Subcutaneous adipose tissue (tissue), 3 donors: ENCODE measurements around a stretch of chr13.

- PRO-cap: no peak
- RAMPAGE, long total RNA, 3 experiments: no peak in any of the 3 experiments
Measured at GRCh38 chr13:27361969-27363052, 62.1 kb upstream of the GTF3A start.

DNA sequence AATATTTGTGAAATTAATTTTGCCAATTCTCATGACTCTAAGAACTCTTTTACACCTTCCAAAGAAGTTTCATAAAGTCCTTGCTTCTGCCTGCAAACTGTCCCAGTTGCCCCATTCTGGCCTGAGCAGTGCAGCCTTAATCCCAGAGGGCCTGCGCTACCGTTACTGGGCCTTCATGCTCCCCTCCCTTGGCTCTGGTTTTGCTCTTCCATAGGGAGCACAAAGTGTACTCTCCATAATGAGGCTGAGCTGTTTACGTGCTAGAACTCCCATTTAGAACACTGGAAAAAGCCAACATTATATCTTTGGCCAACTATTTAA, 2.1 kb downstream of the MTIF3 start:
- PRO-cap: unidirectional peak, plus-strand start at position 236 of the sequence
- RAMPAGE, long total RNA, 3 experiments: no peak in any of the 3 experiments

GRCh38 chr13:27456397-27456623, 5.9 kb upstream of the MTIF3 start:
- PRO-cap: no peak
- RAMPAGE, long total RNA, 3 experiments: no peak in any of the 3 experiments

GRCh38 chr13:27549169-27549658, 71.1 kb downstream of the LNX2 start:
- PRO-cap: no peak
- RAMPAGE, long total RNA, 3 experiments: no peak in any of the 3 experiments

- PRO-cap: bidirectional peak, plus-strand start at chr13:27620743, minus-strand start at chr13:27620586
- RAMPAGE, long total RNA, 3 experiments: start-site peak on the plus strand in 2 of 3 experiments, at chr13:27620757-27620786 at its widest, 104 to 118 reads per replicate
Measured at GRCh38 chr13:27620648-27621277, 434 bp upstream of the LNX2 start.

DNA sequence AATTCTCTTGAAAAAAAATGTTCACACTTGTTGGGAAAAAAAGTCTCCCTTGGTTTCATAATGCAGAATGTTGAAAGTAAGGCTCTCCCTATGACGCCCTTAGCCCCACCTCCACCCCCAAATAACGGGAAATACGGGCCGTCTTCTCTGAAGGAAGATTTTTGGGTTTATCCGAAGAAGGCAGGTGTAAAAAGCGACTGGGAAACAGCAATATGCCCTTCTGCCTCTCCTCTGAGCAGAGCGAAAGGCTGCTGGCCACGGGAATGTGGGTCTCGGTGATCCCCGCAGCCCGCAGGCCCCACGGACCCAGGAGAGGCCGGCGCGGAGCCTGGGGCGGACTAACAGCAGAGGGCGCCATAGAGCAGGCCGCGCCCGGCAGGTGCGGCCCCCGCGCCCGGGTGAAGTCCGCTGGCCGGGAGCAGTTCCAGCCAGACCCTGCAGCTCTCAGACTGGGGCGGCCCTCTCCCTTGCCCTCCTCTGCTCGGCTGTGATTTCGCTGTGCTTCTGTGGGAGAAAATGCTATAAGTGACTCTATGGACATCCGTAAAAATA, 37.6 kb downstream of the GSX1 start:
- PRO-cap: no peak
- RAMPAGE, long total RNA, 3 experiments: no peak in any of the 3 experiments

DNA sequence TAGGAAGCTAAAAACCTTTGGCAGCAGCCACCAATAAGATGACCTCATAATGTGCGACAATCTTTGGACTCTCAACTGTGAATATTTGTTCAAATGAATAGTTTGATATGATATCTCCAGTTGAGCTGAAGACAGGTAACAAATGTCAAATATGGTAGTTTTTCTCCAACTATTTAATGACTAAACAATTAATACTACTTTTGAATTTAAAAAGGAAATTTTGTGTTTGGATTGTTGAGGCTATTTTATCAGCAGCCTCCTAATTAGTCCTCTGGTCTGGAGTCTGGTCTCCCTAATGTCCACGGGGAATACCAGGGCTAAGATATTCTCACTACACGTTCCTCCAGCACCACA, 51.0 kb upstream of the PDX1 start:
- PRO-cap: no peak
- RAMPAGE, long total RNA, 3 experiments: no peak in any of the 3 experiments

GRCh38 chr13:27960720-27961688, 8.1 kb downstream of the CDX2 start:
- PRO-cap: no peak
- RAMPAGE, long total RNA, 3 experiments: no peak in any of the 3 experiments

DNA sequence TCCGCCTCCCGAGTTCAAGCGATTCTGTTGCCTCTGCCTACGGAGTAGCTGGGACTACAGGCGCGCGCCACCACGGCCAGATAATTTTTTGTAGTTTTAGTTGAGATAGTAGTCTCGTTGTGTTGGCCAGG, 1.6 kb downstream of the PAN3 start:
- PRO-cap: no peak
- RAMPAGE, long total RNA, 3 experiments: no peak in any of the 3 experiments

DNA sequence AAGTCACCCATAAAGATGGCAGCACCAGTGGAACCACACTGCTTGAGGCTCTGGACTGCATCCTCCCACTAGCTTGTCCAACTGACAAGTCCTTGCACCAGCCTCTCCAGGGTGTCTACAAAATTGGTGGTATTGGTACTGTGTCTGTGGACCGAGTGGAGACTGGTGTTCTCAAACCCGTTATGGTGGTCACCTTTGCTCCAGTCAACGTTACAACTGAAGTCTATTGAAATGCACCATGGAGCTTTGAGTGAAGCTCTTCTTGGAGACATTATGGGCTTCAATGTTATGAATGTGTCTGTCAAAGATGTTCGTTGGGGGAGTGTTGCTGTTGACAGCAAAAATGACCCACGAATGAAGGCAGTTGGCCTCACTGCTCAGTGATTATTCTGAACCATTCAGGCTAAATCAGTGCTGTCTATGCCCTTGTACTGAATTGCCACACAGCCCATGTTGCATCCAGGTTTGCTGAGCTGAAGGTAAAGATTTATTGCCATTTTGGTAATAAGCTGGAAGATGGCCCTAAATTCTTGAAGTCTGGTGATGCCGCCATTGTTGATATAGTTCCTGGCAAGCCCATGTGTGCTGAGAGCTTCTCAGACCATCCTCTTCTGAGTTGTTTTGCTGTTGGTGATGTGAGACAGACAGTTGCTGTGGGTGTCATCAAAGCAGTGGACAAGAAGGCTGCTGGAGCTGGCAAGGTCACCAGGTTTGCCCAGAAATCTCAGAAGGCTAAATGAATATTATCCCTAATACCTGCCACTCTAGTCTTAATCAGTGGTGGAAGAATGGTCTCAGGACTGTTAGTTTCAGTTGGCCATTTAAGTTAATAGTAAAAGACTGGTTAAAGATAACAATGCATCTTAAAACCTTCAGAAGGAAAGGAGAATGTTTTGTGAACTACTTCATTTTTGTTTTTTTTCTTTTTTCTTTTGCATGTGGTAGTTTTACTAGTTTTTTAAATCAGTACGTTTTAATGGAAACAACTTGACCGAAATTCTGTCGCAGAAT, 77.1 kb downstream of the PAN3 start:
- PRO-cap: no peak
- RAMPAGE, long total RNA, 3 experiments: no peak in any of the 3 experiments

- PRO-cap: no peak
- RAMPAGE, long total RNA, 3 experiments: no peak in any of the 3 experiments
Measured at GRCh38 chr13:28267137-28267480, 128.8 kb downstream of the PAN3 start.

DNA sequence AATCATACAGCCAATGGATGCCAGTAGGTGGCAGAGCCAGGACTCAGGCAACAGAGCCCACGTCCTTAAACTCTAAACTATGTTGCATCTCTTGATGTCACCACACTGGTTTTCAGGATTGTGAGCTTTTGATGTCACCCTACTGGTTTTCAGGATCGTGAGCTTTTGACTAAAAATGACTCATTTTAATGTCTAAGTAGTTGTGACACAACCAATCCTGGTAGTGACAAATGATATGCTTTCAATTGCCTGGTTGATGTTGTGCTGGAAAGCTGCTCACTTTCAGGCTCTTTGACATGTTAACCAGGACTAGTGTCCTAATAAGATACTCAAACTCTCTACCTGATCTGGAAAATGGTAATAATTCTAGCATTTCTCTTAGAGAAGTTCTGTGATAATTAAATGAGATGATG, 78.7 kb downstream of the FLT1 start:
- PRO-cap: no peak
- RAMPAGE, long total RNA, 3 experiments: no peak in any of the 3 experiments

GRCh38 chr13:28503077-28503597, 8.2 kb upstream of the FLT1 start:
- PRO-cap: no peak
- RAMPAGE, long total RNA, 3 experiments: no peak in any of the 3 experiments

DNA sequence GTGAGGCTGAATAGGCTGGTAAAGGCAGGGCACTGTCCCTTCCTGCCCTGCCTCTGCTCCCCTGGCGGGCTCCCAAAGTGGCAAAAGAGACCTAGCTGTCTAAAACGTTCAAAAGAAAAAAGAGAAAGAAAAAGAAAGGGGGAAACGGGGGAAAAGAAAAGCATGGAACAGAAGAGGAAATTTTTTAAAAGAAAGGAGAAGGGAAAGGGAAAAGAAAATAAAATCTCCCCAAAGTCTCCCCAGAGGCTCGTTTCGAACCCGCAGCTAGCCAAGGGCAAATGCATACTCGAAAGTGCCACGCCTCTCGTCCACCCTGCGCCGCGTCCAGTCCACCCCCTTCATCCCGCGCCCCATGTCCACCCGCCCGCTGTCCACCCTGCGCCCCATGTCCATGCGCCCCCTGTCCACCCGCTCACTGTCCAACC, 37.0 kb upstream of the FLT1 start:
- PRO-cap: unidirectional peak, plus-strand start at position 341 of the sequence
- RAMPAGE, long total RNA, 3 experiments: no peak in any of the 3 experiments

DNA sequence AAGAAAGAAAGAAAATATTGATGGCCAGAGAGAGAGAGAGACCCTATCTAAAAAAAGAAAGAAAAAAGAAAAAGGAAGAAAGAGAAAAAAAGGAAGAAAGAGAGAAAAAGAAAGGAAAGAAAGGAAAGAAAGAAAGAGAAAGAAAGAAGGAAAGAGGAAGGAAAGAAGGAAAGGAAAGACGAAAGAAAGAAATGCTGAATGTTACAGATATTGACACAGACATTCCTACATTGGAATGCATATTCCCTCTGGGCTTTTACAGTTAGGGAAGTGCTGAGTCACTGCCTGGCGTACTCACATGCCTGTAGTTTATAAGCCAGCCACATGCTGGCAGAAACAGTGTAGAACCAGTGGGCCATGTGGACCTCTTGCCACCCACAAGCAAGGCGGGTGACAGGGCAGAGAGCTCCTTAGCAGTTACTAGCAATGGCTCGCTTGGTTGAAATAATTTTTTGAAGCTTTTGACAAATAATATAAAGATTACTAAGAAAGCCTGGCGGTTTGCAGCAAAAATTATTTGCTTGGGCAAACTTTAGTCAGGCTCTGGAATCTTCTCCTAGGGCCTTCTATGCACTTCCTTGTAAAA, 34.7 kb upstream of the SLC46A3 start:
- PRO-cap: no peak
- RAMPAGE, long total RNA, 3 experiments: no peak in any of the 3 experiments

DNA sequence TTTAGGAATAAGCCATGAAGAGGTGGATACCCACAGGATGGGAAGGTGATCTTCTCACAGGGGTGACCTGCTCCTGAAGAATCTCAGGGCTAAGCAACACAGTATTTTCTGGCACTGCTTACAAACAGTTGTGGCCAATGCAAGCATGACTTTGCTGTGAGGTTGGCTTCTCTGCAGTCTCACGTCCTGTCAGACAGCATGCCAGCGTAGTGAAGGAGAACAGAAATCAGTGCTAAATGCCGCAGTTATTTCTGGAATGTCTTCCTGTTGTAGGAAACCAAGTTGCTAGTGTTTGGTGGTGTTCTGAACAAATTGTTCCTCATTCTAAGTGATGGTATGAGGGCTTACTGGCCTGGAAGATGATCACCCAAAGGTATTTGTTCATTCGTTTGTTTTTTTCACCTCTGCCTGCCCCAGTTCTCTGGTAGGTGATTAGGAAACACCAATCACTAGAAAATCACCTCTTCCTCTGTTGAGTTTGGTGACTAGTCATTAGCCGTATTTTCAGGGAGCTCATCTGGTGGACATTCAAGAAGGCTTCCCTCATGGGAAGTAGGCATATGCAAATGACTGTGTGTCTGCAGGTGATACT, 320.2 kb downstream of the MTUS2 start:
- PRO-cap: no peak
- RAMPAGE, long total RNA, 3 experiments: no peak in any of the 3 experiments

- PRO-cap: no peak
- RAMPAGE, long total RNA, 3 experiments: no peak in any of the 3 experiments
Measured at GRCh38 chr13:29496161-29496811, 99.2 kb downstream of the SLC7A1 start.

DNA sequence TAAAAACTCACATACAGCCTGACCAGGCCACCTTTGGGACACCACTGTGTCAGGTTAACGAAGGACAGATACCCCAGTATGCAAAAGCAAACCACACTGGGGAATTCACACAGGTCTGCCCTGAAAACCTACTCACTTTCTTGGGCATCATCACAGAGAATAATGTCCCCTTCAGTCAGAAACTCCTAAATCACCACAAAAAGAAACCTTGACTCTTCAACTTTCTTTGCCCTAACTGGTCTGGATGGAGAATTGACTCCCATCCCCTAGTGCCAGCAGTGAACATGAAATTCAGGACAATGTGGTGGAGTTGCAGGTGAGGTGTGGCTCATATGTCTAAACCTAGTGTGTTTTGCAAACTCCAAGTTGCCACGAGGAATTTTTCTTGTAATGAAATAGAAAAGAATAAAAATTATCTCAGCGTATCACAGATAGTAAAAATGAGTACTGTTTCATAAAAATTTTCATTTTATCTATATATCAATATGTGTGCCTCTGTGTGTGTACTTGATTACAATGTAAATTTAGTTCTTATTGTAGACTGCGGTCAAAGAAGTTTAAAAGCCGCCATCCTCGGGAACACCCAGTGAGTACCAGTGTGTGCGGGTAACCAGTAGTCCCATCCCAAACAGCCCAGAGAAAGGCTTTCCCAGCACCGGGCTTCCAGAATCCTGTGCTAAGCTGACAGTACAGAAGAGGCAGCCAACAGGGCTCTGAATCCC, 10.3 kb downstream of the SLC7A1 start:
- PRO-cap: no peak
- RAMPAGE, long total RNA, 3 experiments: no peak in any of the 3 experiments

DNA sequence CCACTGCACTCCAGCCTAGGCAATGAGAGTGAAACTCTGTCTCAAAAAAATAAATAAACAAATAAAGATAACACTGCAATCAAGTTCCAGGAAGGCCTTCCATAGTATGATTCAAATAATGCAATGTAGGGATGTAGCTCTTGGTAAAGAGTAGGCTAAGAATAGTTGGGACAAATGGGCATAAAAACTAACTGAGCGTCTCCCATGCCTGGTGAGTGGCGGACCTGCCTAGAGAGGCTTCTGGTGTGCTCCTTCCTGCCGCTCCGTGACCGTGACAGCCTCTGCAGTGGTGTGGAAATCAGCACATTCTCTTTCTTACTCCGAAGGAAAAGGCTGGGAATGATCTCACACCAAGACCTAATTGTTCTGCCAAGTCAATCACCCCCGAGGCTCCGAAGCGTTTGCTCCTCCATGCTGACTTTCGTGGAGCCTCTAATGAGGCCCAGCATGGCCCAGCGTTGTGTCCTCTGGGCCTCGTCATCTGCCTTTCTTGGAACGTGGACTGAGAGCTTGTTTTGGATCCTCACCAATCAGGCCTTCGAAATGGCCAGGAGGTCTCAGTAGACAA, 107.3 kb downstream of the UBL3 start:
- PRO-cap: unidirectional peak, minus-strand start at position 276 of the sequence; unidirectional peak, minus-strand start at position 483 of the sequence
- RAMPAGE, long total RNA, 3 experiments: no peak in any of the 3 experiments

DNA sequence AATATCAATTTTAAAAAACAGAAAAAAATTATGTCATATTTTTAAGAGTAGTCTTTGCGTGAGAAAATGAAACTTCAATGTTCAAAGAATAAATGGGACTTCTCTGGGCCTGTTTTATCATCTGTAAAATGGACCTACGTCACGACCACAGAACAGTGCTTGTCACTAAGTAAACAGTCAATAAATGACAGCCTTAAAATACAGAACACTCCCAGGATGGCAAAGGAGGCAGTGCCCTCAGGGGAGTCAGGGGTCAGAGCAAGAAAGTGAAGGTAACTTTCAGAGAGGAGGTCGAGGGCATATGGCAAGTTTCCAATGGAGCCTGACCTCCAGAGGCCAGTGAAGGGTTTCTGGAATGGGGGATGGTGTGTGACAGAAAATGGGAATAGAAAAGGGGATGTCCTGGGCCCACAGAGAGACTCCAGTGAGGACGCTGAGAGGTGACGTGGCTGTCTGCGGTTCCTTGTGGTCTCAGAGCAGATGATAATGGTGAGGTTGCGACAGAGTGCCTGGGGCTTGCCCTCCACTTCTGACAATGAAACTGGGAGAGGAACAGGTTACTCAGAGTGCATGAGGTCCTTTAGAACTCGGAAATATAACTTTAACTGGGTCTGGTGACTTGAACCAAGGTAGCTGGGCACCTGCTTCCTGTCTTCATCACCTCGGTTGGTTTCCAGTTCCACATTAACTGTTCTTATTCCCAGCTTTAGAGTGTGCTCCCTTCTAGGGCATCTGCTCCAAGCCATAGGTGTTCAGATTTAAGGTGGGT, 91.7 kb downstream of the UBL3 start:
- PRO-cap: no peak
- RAMPAGE, long total RNA, 3 experiments: no peak in any of the 3 experiments